Transverse colon (tissue), 4 donors: ENCODE measurements around the genes AK1, BBLN and CERCAM.

GRCh38 chr9:127789573-127789931 lies 3.7 kb downstream of the CDK9 start:
- PRO-cap = no peak
- RAMPAGE, long total RNA, 4 experiments = no peak in any of the 4 experiments

GRCh38 chr9:127793924-127794297 lies 8.1 kb downstream of the CDK9 start:
- PRO-cap = no peak
- RAMPAGE, long total RNA, 4 experiments = no peak in any of the 4 experiments

DNA sequence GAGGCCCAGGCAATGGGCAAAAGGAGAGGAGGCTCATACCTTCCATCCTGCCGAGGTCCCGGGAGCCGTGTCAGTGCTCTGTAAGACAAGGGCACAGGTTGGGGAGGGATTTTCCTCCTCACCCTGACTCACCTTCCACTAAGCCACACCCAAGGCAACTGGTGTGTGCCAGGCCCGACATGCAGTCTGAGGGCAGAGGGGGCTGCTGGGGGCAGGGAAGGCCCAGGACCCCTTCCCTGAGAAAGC lies 3.0 kb downstream of the AK1 start:
- PRO-cap = unidirectional peak, minus-strand start at position 72 of the sequence
- RAMPAGE, long total RNA, 4 experiments = no peak in any of the 4 experiments

GRCh38 chr9:127877555-127878021 lies at the start of gene AK1:
Gene AK1 (minus strand): TSS chr9:127877675.
- PRO-cap = bidirectional peak, plus-strand start at chr9:127877794, minus-strand start at chr9:127877675
- RAMPAGE, long total RNA, 4 experiments = start-site peak on the minus strand in 2 of 4 experiments, at chr9:127877673-127877677 at its widest, 168 to 259 reads per replicate

DNA sequence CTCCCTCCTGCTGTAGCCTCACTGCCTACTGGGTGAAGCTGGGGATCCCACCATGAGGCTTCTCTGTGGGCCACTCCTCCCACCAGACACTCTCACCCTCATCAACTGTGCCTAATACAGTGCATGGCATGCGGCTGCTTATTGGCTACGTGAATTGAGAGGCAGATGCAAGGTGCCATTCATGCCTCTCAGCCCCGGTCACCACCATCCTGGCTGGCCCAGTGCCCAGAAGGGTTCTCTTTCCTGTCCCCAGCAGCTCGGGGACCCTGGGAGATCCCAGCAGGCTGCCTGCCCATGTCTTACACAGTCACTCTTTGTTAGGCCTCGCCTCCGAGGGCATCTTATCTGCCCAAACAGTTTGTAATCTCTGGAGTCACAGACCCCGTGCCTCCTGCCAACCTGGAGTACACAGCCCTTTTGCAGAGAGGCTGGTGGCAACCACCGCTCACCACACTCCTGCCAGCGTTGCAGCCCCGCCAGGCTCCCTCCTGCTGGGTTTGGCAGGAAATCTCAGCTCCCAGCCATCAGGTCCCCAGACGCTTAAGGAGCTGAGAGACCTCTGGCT lies 6.9 kb upstream of the AK1 start:
- PRO-cap = no peak
- RAMPAGE, long total RNA, 4 experiments = no peak in any of the 4 experiments

GRCh38 chr9:127903293-127903911 lies 4.0 kb upstream of the ST6GALNAC6 start:
- PRO-cap = bidirectional peak, plus-strand start at chr9:127903748, minus-strand start at chr9:127903647
- RAMPAGE, long total RNA, 4 experiments = no peak in any of the 4 experiments

DNA sequence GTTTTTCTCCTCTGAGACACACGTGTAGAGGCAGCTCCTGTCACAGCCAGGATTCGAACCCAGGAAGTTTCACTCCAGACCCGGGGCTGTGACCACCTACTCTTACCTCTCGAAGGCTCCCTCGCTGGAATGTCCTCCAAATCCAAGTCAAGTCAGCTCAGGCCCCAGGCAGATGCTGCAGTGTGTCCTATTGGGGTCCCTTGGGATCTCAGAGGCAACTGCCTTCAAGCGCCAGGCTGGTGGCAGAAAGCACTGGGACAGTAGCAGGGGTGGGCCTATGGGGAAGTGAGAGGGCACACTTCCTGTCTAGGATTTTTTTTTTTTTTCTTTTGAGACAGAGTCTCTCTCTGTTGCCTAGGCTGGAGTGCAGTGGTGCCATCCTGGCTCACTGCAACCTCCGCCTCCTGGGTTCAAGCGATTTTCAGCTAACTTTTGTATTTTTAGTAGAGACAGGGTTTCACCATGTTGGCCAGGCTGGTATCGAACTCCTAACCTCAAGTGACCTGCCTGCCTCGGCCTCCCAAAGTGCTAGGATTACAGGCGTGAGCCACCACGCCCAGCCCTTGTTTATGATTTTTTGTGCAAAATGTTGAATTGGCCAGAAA lies 876 bp upstream of the ST6GALNAC4 start:
- PRO-cap = unidirectional peak, minus-strand start at position 220 of the sequence; unidirectional peak, minus-strand start at position 251 of the sequence
- RAMPAGE, long total RNA, 4 experiments = no peak in any of the 4 experiments

DNA sequence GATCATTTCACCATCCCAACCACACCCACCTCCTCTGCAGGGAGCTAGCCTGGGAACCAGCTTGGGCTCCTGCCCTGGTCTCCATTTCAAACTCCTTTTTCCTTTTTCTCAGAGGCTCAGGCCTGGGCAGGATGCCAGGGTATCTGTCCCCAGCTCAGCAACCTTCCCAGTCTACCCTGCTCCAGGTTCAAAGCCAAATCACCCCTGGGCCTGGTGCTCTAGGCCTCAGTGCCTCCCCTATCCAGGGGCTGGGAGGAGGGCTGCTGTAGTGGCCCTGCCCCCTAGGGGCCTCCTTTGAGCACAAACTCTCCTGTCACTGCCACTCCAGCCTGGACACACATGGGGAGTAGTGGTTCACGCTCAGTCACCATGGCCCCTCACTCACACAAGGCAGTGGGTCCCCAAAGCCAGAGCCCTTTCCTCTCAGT lies 1.4 kb upstream of the ST6GALNAC4 start:
- PRO-cap = unidirectional peak, minus-strand start at position 97 of the sequence
- RAMPAGE, long total RNA, 4 experiments = no peak in any of the 4 experiments

DNA sequence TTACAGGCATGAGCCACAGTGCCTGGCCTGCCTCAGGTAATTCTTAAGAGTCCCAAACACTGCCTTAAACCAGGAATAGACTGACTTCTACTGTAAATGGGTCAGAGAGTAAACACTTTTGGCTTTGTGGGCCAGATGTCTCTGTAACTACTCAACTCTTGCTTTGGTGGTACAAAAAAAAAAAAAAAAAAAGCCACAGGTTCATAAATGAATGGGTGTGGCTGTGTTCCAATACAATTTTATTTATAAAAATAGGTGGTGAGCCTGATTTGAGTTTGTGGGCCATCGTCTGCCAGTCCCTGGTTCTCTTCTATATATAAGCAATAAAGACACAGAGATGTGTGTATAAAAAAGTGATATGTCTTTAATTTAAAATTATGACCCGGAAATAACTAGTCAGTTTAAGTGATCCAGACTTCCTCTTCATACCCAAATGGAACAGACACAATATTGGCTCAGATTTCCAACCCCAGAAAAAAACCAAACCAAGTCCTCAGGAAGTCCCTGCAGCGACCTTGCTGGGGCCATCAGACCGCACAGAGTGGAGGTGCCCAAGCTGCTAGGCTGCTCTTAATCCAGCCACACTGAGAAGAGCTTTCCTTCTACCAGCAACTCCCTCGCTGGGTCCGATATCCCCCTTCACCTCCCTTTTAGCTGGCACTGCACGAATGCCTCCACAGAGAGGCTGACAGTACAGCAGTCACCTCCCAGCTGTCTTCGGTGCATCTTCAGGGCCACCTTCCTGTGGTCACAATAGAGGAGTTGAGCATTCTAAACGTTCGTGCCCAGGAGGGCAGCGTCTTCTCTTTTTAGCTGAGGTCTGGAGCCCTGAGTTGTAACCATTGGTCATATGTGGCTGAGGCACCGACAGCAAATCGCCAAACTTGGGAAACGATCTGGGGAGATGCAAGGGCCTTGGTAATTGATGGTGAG lies 6.0 kb downstream of the NAIF1 start:
- PRO-cap = no peak
- RAMPAGE, long total RNA, 4 experiments = start-site peak on the minus strand in 1 of 4 experiments, centred at position 693 of the sequence, 5 reads per replicate

DNA sequence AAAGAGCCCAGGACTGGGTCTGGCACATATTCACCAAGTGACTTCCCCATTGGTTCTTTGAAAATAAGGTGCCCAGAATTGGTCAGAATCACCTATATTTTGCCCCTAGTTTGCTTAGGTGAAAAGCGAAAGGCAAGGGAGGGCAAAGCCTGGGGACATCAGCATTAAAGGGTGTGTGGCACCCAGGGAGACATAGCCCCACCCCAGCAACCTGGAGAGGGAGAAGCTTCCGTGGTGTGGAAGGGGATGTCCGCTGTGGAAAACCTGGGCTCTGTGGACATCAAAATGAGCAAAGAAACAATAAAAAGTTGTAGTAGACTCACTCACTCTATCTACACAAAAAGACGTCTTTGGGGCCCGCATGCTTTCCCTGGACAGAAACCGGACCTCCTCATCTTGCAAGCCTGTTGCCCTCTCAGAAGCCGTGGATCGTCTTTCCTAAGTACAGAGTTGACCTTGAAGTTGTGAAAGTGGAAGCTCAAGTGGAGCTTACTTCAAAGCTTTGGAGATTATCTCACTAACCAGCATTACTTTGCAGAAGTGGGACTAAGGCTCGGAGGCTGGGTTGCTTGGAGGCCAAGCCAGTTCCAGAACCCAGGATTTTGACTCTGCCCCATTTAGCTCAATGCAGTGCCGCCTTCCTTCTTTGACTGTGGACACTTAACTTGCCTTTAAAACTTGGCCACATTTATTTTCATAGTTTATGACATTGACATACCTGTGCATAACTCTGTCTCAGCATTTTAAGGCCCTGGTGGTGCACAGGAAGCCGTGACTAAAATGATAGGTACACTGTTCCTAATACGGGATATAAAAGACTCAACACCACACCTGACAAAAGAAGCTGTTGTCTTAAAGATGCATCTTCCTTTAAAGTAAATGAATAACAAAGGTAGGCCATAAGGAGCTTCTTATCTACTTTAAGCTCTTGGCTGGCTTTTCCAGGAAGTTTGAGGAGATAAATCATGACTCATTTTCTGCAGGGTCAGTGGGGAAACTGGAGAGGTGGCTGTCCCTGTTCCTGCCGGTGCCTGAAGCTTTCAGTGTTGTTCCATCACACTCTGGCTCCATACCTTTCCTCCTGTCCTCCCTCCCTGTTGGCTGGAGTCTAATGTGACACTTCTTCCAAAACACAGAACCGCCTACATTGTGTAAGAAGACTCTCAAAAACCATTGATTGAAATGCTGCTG lies 10.6 kb downstream of the SLC25A25 start:
- PRO-cap = unidirectional peak, minus-strand start at position 652 of the sequence; bidirectional peak, plus-strand start at position 988 of the sequence, minus-strand start at position 782 of the sequence
- RAMPAGE, long total RNA, 4 experiments = no peak in any of the 4 experiments

DNA sequence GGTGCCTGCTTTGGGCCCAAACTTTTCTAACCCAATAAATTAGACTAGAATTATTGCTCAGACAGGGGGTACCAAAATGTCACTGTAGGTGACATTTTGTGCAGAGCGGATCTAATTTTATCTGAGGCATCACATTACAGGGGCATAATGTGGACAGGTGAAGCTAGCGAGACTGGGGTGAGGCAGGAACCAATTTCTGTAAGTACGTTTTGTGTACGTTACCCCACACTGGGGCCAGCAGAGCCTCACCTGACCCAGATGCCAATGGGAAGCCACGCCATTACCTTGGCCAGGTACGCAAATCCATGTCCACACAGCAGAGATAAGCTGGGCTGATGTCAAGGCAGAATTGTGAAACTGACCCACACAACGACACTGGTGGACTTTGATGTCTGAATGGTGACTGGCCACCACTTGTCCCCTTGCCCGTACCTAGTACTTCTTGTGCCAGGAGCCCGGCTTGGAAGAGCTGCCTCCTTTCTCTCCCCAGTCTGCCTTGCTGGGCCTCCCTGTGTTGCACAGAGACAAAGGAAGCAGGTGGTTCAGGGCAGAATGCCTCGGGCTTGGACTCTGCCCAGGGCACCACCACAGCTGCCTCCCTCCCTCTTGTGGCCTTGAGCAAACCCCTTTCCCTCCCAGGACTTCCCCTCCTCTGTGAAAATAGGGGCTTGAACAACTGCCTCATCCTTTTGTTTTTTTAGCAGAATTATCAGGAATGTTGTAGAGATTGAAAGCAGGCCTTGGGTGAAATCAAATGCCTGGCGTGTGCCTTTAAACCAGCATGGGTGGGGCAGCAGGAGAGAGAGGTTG lies 23.4 kb downstream of the PTGES2 start:
- PRO-cap = unidirectional peak, plus-strand start at position 450 of the sequence
- RAMPAGE, long total RNA, 4 experiments = no peak in any of the 4 experiments

DNA sequence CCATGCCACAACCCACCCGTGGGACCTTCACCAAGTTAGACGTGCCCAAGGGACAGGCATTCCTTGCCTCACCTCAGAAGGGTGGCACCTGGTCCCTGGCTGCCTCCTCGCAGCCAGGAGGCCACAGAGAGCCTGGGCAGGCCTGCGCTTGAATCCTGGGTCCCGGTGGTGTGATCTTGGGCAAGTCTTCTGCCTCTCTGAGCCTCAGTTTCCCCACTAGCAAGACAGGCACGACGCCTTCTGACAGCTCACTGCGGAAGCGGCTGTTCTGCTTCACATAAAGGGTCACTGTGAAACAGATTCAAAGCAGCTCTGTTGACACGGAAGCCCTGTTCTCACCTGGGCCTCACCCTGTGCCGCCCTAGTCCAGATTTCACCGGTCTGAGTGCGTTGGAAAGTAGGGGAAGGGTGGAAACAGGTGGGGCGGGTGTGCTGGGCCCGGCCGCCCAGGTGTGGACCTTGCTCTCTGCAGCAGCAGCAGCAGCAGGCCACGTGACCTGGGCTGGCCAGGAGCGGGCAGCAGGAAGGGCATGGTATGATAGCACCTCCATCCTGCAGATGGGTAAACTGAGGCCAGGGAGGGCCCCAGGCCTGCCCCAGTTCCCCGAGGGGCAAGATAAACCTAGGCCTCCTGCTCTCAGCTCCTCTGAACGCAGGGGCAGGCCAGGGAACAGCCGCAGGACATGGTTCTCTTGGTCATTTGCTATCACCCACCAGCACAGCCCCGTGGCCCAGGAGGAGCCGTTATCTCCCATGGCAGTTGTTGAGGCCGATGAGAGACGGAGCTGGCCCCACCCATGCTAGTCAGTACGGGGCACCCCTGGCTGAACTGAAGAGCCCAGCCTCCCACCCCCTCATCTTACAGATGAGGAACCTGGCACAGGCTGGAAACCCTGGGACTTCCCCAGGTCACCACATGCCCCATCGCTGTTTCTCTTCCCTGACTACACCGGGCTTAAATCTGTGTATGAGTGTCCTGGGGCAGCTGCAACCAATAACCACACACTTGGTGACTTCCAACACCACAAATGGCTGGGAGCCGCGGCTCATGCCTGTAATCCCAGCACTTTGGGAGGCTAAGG lies 12.2 kb downstream of the PTGES2 start:
- PRO-cap = bidirectional peak, plus-strand start at position 509 of the sequence, minus-strand start at position 290 of the sequence; bidirectional peak, plus-strand start at position 970 of the sequence, minus-strand start at position 831 of the sequence
- RAMPAGE, long total RNA, 4 experiments = start-site peak on the minus strand in 4 of 4 experiments, centred at positions 282 to 309 of the sequence, 171 to 752 reads per replicate

GRCh38 chr9:128159415-128160491 lies at the start of gene BBLN:
Gene BBLN (plus strand): TSS chr9:128160265.
- PRO-cap = unidirectional peak, minus-strand start at chr9:128159762; bidirectional peak, plus-strand start at chr9:128160338, minus-strand start at chr9:128160002
- RAMPAGE, long total RNA, 4 experiments = start-site peak on the plus strand in 4 of 4 experiments, at chr9:128160261-128160376 at its widest, 31 to 891 reads per replicate

DNA sequence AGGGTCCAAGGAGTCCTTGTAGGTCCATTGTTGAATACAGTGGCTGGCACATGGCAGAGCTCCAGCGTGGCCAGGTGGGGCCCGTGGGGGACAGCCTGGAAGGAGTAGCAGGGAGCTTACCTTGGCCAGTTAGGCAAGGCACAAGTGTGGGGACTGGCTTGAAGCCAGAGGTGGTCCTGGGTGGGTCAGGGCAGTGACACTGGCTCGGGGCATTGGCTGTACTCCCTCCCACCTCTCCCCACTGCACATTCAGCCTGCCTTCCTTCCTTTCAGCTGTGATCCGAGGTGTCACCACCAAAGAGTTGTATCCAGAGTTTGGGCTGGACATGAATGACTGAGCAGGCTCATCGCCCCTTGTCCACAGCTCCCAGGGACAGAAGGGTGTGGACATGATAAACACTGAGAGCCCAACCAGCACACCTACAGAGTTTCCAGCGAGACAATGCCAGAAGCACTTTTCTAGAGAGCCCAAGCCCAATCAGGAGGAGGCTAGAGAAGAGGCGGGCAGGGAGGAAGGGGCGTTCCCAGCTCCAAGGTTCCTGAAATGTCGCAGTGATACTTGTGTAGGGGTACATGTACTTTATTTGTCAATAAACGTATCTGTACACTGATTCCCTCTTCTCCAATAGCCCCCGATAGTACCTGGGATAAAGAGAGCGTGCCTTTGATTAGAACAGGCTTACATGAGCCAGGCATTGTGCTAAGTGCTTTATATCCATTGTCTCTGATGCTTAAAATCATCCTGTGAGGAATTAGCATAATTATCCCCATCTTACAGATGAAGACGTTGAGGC lies 12.5 kb downstream of the SWI5 start:
- PRO-cap = no peak
- RAMPAGE, long total RNA, 4 experiments = start-site peak on the plus strand in 1 of 4 experiments, centred at position 524 of the sequence, 7 reads per replicate

- PRO-cap = no peak
- RAMPAGE, long total RNA, 4 experiments = no peak in any of the 4 experiments
Observed at GRCh38 chr9:128323308-128323706, 668 bp downstream of the COQ4 start.

DNA sequence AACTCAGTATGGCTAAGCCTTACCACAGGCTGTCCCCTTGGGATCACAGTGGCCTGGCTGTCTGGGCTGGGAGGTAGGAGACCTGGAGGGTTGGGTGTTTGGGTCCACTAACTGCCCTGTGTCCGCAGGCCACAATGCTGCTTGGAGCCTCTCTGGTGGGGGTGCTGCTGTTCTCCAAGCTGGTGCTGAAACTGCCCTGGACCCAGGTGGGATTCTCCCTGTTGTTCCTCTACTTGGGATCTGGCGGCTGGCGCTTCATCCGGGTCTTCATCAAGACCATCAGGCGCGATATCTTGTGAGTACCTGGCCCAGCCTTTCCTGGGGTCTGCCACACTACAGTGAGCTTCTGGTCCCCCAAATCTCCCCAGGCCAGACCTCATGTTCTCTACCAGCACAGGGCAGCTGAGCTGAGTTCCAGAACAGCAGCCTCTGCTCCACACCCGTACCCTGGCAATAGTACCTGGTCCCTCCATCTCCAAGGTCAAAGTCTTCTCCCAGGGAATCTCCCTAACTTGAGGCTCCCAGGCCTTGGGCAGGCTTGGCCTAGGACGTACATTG lies 2.8 kb downstream of the SLC27A4 start:
- PRO-cap = no peak
- RAMPAGE, long total RNA, 4 experiments = start-site peak on the plus strand in 1 of 4 experiments, centred at position 205 of the sequence, 9 reads per replicate

GRCh38 chr9:128396956-128397568 lies 23.6 kb upstream of the CERCAM start:
- PRO-cap = unidirectional peak, plus-strand start at chr9:128397233
- RAMPAGE, long total RNA, 4 experiments = no peak in any of the 4 experiments

DNA sequence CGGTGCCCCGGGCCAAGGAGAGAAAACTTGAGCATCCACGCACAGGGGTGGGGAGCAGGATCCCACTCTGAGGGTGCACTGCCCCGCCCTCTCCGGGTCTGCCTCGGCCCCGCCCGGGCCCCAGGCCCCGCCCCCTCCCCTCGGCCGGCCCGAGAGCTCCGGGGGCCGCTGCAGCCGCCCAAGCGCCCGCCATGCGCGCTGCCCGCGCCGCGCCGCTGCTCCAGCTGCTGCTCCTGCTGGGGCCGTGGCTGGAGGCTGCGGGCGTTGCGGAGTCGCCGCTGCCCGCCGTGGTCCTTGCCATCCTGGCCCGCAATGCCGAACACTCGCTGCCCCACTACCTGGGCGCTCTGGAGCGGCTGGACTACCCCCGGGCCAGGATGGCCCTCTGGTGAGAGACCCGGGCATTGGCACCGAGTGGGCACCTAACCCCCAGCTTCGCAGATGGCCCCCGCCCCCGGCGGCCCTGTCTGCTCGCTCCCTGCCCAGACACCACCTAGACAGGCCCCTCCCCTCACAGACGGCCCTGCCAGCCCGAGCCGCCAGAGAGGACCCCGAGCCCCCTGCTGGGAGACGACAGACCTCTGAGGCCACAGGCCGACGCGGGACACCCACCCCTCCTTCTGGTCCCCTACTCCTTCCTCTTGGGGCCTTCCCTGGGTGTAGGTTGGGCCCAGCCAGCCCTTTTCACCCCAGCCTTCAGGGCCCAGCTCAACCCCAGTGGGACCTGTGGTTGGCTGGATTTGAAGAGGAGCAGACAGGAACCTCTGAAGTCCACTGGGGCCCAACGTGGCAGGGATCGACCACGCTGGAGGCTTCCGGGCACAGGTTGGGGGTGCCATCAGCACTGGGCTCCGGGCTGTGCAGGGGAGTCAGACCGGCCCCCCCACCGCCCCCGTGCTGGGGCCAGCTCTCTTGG lies at the start of gene CERCAM:
CERCAM (plus strand) TSS at position 171 of the 916 bp plus-strand sequence.
- PRO-cap = bidirectional peak, plus-strand start at position 152 of the sequence, minus-strand start at position 80 of the sequence
- RAMPAGE, long total RNA, 4 experiments = no peak in any of the 4 experiments

GRCh38 chr9:128483699-128484107 lies 20.8 kb upstream of the GLE1 start:
- PRO-cap = no peak
- RAMPAGE, long total RNA, 4 experiments = start-site peak on the plus strand in 1 of 4 experiments, at chr9:128483936-128484031 at its widest, 28 reads per replicate

- PRO-cap = no peak
- RAMPAGE, long total RNA, 4 experiments = start-site peak on the plus strand in 2 of 4 experiments, at chr9:128568785-128568835 at its widest, 34 to 114 reads per replicate
Observed at GRCh38 chr9:128568543-128568909, 16.1 kb downstream of the SPTAN1 start.